Skeletal muscle cell (primary cell): Measurements from ENCODE around the gene EDEM1.

DNA sequence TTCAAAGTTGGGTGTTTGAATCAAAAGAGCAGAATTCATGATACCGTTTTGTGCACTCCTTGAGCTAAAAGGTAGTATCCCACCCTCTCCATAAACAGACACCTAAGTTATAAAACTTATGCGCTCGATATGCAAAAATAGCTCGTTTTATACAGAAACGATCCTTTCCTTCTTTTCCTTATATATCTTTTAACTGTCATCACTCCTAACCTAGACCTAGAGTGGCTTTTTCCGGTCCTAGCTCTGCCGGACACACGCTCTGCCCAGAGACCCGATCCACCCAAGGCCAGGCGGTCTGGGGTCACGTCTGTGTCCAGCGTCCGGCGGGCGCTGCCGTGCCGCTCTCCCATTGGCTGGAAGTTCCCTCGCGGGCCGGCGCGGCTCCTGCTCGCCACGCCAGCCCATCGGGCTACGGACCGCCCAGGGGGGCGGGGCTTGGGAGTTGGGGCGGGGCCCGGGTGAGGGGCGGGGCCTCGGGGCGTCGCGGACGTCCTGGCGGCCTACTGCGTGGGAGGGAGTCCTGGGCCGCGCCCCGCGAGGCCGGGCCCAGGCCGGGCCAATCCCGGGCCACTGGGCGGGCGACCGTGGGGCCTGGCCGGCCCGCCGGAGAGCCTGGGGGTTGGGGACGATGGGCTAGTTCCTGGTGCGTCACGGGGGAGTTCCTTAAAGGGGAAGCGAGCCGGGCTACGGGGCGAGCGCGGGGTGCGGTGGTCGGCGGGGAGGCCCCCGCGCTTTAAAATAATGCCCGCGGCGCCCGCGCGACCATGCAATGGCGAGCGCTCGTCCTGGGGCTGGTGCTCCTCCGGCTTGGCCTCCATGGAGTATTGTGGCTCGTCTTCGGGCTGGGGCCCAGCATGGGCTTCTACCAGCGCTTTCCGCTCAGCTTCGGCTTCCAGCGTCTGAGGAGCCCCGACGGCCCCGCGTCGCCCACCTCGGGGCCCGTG, at the start of gene EDEM1:
EDEM1 (plus strand) TSS at position 666 of the 944 bp plus-strand sequence.
- RRBS: under 1% methylated on average over 39 of the region's 88 CpGs

DNA sequence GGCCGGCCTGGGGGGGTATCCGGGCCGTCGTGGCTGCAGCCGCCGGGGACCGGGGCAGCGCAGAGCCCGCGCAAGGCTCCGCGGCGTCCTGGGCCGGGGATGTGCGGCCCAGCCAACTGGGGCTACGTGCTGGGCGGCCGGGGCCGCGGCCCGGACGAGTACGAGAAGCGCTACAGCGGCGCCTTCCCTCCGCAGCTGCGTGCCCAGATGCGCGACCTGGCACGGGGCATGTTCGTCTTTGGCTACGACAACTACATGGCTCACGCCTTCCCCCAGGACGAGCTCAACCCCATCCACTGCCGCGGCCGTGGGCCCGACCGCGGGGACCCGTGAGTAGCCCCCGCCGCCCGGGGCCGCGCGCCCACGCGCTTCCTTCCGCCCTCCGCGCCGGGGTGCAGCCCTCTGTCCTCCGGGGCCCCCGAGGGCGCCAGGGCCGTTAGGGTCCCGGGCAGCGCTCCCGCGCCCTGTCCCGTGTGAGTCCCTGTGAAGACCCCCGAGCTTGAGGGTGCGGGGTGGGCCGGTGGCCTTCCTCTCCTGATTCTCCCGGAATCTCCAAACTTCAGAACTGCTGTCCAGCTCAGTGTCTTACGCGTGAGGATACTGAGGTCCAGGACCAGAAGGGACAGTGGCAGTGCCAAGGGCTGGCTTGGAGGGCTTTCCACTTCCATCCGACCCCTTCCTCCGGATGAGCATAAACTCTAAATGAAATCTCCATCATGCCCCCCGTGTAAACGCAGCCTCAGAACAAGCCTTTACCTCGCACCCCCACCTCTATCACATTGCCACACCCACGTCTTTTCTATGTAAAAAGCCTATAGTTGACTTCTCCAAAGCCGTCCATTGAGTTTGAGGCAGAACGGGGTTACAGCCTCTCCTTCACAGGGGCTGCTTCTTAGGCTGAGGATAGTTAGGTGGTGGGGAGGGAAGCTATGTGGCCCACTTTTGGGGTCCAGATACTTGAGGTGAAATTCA, 765 bp downstream of the EDEM1 start:
- RRBS: under 1% methylated on average over 34 of the region's 77 CpGs

GRCh38 chr3:5207928-5208451, 20.5 kb downstream of the EDEM1 start:
- RRBS: no CpG with 5 or more reads among the region's 6 CpGs

DNA sequence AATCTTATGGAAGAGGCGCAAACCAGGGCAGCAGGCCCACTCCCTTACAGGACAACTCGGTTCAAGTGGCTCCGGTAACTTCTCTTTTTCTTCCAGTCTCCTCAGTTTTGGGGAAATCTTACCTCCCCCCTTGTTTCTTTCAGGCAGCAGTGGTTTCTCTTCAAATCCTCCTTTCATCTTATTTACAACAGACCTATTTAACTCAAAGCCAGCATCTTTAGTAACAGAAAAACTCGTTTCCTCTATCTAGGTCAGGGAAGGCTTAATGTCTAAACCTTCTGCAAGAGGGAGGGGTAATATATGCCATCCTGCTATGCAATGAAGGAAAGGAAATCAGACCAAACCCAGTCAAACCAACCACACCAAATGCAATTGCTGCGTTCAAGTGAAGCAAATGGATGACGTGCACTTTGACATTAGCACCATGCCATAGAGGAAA, 163.1 kb downstream of the GRM7 start:
- RRBS: no CpG with 5 or more reads among the region's 6 CpGs

DNA sequence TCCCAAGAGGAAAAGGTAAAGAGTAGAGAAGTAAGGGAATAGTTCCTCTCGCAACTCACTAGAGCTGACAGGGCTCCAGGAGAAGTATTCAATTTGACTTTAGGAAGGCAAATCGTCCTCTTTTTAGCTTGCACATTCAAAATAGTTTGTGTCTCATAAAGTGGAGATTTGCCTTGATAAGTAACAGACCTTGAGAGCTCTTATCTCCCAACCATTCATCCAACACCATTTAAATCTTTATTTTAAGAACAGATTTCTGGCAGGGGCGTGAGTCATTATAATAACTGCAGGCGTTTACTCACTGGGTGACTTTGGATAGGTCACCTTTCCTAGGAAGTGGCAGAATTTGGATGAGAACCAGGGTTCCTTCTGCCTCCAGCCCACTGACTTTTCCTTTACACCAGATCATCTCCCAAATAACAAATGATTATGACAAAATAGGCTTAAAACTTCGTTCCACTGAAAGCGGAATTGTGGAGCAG, 4.9 kb downstream of the LMCD1 start:
- RRBS: no CpG with 5 or more reads among the region's 6 CpGs

- RRBS: no CpG with 5 or more reads among the region's 17 CpGs
These were observed 32.9 kb downstream of the SSUH2 start for GRCh38 chr3:8611691-8612157.

DNA sequence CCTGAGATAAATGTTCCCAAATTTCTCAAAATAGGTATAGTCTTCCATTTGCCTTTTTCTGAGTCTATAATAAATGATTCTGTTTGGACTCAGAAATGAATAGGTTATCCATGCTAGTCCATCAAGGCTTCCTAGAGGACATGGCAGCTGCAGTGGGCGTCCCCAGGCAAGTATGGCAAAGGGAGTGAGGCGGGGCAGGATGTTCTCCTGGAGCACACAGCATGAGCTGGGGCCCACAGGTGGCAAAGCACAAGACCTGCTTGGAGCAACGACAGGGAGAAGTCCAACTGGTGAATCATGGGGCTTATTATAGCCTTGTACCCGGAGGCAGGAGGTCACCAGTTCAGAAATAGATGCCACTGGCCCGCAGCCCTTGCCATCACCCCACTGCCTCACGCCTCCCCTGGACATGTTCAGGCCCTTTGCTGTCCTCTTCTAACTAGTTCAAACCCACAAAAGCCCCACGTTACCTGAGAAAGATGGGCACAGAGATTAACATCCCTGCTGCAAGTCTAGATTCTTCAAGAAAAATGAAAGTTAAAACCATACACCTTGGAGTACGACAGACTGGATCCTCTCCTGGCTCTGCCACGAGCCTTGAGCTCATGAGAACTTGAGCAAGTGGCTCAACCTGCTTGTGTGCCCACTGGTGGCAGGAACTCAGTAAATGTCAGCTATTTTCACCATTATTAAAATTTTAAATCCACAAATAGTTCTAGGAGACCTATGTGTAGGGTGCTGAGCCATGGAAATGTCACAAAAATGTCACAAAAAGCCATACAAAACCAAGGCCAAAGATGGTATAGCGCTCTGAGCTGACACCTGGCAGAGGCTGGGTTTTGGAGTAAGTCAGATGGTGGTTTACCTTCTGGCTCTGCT, 1.8 kb upstream of the SRGAP3 start:
- RRBS: no CpG with 5 or more reads among the region's 10 CpGs

- RRBS: no CpG with 5 or more reads among the region's 4 CpGs
These were observed 56.3 kb downstream of the SETD5 start for GRCh38 chr3:9453663-9454265.

- RRBS: no CpG with 5 or more reads among the region's 12 CpGs
These were observed 73.5 kb downstream of the SETD5 start for GRCh38 chr3:9470545-9471676.

DNA sequence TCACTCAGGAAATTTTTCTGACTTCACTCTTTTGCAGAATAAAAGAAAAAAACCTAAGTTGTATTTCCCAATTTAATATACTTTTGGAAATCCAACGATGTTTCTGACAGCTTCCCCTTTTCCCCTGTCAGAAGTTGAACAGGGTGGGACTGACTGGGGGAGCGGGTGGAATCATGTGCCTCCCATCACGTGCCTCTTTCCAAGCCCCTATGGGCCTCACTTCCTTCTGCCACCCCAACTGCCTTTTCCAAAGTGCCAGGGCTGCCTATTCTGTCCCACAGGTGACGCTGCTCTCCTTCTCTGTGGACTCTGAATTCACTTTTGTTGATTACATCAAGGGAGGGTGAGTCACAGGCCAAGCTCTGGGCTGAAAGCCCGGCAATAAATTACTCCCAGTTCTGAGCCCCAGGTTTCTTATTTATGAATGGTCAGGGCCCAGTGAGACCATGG, 12.1 kb downstream of the CPNE9 start:
- RRBS: no CpG with 5 or more reads among the region's 5 CpGs

DNA sequence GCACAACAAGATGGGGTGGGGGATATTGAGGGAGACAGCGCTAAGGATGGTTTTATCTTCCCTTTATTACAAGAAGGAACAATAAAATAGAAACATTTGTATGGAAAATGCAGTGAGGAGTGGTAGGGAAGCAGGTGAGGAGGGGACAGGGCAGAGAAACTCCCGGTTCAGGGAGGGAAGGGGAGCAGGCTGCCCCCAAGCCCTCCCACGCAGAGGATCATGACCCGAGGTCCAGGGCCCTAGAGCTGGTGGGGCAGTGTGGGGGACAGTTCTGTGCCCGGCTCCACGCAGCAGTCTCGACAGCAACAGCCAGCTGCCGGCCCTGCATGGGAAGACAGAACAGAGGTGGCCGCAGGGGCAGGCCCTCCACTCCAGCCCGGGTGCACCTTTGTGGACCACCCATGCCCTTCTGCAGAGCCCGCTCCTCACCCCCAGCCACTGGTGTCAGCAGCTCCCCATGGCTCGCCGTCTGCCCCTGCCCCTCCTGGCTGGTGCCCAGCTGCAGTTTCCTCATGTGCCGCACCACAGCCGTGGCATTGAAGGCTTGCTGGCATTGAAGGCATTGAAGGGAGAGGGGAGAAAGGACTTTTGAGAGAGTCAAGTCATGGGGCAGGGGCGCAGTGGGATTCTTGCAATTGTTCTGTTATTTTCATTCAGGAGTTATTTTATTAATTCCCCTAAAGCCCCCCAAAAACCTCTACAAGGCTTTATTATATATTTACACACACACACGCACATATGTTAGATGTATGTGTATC, 7.7 kb downstream of the OGG1 start:
- RRBS: 69% methylated on average over 3 of the region's 17 CpGs

GRCh38 chr3:9799813-9800430, 7.0 kb downstream of the ARPC4 start:
- RRBS: 99% methylated on average over 2 of the region's 7 CpGs

DNA sequence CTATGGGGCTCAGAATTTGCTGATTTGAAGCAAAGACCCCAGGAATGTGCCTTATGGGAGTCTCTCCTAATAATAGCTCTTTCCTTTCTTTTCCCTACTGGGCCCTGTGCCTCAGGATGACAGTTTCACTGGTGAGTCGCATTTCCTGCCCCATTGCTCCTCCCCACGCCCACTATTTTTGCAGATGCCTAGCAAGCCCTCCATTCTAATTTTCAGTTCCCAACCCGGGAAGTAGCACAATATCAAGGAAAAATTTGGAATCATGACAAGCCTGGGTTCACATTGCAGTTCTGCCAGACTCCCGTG, 587 bp downstream of the IL17RE start:
- RRBS: no CpG with 5 or more reads among the region's 4 CpGs

DNA sequence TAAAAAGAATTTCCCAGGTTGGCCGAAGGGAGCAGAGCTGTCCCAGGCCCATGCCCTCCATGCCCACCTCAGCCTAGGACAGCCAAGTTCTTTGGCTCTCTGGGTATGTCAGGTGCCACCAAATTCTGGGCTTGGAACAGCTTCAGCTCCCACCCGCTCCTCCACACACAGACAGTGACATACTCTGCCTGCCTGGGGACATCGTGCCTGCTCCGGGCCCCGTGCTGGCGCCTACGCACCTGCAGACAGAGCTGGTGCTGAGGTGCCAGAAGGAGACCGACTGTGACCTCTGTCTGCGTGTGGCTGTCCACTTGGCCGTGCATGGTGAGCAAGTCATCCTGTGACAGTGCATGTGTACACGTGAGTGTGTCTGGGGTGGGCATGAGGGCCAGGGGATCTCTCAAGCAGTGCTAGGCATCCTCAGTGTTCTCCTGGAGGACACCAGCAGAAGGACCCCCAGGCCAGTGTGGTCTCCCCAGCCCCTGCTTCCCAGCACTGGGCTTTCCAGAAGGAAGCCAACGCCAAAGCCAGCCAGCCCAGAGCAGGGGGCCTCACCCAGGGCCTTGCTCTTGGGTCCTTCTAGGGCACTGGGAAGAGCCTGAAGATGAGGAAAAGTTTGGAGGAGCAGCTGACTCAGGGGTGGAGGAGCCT, 979 bp downstream of the IL17RC start:
- RRBS: no CpG with 5 or more reads among the region's 12 CpGs

- RRBS: no CpG with 5 or more reads among the region's 8 CpGs
These were observed 803 bp downstream of the CRELD1 start for GRCh38 chr3:9934447-9934826.

GRCh38 chr3:10085761-10085984, 22.4 kb downstream of the FANCD2OS start:
- RRBS: no CpG with 5 or more reads among the region's 1 CpG

DNA sequence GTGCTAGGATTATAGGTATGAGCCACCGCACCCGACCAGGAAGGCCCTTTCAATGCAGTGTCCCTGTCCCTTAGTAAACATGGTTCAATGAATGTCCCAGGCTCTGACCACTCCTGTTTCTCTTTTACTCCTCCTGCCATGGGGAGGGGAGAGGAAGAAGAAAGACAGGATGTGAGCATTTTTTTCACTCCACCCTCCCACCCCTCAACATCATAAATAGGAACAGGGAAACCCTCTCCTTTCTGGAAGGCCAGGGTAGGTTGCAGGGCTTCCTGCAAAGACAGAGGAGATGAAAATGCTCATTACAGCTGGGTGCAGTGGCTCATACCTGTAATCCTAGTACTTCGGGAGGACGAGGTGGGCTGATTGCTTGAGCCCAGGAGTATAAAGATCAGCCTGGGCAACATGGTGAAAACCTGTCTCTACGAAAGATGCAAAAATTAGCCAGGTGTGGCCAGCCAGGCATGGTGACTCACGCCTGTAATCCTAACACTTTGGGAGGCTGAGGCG, 7.4 kb upstream of the TATDN2 start:
- RRBS: no CpG with 5 or more reads among the region's 7 CpGs

- RRBS: no CpG with 5 or more reads among the region's 19 CpGs
These were observed 8.2 kb downstream of the GHRL start for GRCh38 chr3:10284348-10285211.